Melanocyte of skin (primary cell): ENCODE data around the genes TNN and BRINP2.

DNA sequence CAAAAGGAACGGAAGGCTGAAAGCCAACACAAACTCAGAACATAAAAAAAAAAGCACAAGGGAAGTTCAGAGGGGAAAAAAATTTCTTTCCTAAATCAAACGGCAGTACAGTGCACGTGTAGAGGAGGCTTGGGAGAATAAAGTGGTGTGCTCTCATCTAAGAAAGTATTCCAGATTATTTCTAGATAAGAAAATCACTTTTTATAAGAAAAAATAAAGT lies 256 bp upstream of the TNFSF18 start:
- CAGE, long polyA plus RNA, 2 experiments = no peak in any of the 2 experiments

DNA sequence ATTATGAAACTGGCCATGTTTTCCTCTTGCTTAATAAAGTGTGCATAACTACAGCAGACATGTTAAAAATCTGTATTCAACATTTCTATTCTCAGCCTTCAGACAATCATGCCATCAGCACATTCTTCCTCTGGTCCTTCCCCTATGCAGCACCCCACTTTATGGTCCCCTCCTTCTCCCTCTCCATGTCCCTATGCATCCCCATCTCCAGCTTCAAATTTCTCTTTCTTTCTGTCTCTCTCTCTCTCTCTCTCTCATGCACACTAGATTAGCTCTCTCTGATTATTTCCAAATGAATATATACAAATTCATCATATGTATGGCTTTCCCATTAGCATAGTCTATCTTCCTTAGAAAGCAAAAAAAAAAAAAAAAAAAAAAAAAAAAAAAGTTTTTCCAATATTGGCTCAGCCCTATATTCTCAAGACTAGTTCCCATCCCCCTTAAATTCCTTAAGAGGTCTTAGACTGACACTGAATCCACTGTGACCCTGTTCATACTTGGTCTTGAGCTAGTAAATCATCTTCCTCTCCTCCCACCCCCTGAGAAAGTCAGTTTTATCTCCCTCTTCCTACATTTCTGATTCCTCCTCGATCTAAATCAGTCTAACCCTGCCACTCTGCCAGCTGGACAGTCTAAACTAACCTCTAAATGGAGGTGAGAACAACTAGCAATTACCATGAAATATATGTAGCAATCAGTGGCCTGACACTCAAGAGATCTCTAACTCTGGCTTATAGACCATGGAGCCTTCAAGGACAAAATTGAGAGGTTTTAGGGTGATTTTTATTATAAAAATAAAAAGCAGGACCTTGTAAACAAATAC lies 85.8 kb upstream of the PRDX6 start:
- CAGE, long polyA plus RNA, 2 experiments = no peak in any of the 2 experiments

DNA sequence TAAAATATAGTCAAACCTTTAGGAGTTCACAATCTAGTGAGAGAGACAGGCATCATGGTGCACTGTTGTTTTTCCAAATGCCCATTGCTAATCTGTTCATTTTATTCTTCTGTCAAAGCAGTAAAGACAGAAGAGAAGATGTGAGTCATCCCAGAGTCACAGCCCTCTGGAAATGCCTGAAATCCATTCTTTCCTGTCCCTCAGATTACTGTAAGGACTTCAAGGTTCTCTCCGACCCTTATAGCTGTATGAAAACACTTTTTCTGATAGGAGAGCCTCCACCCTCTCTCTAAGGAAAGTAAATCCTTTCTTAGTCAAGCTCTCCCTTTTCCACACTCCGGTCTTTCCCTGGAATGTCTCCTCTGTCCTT lies 3.6 kb upstream of the PRDX6 start:
- CAGE, long polyA plus RNA, 2 experiments = no peak in any of the 2 experiments

DNA sequence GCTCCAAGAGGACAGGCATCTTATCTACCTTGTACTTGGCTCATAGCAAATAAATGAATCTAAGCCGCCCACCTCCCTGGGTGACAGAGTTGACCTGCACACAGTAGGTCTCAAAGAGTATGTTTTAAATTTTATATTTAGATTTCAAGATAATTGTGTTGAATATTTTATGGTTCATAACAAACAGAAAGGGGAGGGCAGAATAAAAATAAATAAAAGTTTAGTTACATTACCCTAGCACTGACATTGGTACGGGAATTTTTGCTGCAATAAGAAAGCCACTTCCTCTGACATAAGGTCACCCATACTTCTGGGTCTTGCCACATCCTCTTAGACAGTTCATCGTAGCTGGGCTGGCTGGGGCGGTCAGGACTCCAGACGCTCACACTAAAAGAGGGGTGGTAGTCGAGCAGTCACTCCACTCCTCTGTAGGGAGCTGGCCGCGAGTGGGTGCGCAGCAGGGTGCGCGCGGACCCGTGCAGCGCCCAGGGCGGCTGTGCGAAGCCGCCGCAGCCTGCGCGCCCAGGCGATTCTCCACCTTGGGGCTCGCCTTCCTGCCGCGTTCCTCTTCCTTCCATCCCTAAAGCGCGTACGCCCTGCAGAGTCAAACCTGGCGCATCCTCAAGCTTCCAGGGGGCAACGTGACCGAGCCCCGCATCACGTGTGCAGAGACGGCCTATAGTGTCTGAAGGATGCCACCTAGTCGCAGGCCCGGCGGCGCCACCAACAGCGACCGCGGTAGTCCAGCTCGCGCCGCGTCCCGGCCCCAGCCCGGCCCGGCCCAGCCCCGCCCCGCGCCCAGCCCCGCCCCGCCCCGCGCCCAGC lies 524 bp upstream of the PRDX6 start:
- CAGE, long polyA plus RNA, 2 experiments = no peak in any of the 2 experiments

DNA sequence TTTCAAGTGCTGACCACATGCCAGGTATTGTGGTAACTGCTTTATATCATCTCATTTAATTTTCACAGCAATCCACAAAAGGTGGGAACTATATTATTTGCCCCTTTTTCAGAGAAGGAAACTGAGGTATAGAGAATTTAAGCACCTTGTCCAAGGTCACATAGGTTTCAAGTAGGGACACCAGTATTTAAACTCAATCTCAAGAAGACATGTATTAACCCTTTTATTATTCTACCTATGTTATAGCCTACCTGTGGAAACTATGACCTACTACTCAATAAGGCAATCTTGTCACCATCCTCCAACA lies 10.2 kb downstream of the TEX50 start:
- CAGE, long polyA plus RNA, 2 experiments = no peak in any of the 2 experiments

DNA sequence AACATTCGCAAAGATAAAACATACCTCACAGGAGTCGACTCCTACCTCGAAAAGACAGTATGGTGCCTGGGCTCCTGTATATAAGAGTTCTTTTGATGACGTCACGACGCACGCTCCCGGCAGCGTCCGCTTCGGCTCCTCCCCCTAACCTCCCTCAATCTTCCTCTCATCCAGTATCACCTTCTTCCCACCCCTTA lies 346 bp upstream of the ZBTB37 start:
- CAGE, long polyA plus RNA, 2 experiments = no peak in any of the 2 experiments

- CAGE, long polyA plus RNA, 2 experiments = no peak in any of the 2 experiments
Observed at GRCh38 chr1:173998662-173999066, 23.5 kb downstream of the RC3H1 start.

- CAGE, long polyA plus RNA, 2 experiments = no peak in any of the 2 experiments
Observed at GRCh38 chr1:174239581-174239924, 80.2 kb downstream of the RABGAP1L start.

- CAGE, long polyA plus RNA, 2 experiments = no peak in any of the 2 experiments
Observed at GRCh38 chr1:174471739-174472365, 24.1 kb downstream of the GPR52 start.

- CAGE, long polyA plus RNA, 2 experiments = no peak in any of the 2 experiments
Observed at GRCh38 chr1:174800157-174800576, 199.6 kb upstream of the CACYBP start.

- CAGE, long polyA plus RNA, 2 experiments = no peak in any of the 2 experiments
Observed at GRCh38 chr1:174967966-174968609, 31.7 kb upstream of the CACYBP start.

- CAGE, long polyA plus RNA, 2 experiments = no peak in any of the 2 experiments
Observed at GRCh38 chr1:174975659-174976332, 24.0 kb upstream of the CACYBP start.

GRCh38 chr1:174990358-174991104 lies 9.2 kb upstream of the CACYBP start:
- CAGE, long polyA plus RNA, 2 experiments = no peak in any of the 2 experiments

DNA sequence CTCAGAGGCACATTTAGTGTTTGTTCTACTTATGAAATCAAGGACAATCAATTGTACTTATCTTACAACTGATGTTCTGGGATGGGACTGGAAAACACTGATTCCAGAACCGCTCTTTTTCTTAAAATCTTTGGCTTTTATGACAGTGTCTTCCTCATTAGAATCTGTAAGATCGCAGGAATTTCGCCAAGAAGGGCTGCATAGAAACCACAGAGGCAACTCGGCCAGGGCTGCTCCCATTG lies 20.9 kb upstream of the MRPS14 start:
- CAGE, long polyA plus RNA, 2 experiments = no peak in any of the 2 experiments

DNA sequence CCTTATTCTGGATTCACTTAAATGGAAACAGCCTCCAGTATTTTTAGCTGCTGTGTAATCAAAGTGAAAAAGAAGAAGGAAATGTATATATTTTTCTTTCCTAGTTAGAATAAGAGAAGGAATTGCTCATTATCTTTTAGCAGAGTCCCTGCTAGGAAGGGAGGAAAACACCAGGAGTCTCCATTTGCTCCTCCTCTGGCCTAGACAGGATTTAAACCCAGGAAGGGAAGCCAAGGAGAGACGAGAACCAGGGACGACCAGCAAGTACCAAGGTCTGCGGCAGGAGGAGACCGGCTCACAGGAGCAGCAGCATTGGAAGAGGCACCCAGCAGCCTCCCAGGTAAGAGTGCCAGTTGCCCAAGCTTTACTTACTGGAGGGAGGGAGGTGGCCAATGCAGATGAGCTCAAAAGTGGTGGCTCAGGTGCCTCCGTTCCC lies at the start of gene TNN:
Gene TNN, plus strand, starts transcription at position 238 of the 436 bp plus-strand sequence.
- CAGE, long polyA plus RNA, 2 experiments = no peak in any of the 2 experiments

GRCh38 chr1:176125198-176125755 lies 81.8 kb downstream of the COP1 start:
- CAGE, long polyA plus RNA, 2 experiments = no peak in any of the 2 experiments

DNA sequence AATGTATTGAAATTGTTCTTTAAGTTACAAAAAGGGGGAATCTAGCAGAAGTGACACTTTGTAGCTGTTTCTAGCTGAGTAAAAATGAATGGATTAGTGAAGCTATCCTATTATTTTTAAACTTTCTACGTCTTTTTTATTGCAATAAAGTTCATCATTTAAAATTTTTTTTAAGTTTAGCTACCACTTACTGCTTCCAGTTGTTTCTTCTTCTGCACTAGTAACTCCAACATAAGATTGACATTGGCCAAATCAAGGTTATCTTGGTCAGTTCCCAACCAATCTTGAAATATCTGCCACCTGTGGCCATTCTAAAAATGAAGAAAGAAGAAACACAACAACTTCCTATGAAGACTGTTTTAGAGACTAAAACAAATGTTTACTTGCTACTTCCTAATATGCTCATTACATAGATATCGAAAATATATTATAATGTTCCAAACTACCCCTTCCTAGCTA lies 44.4 kb downstream of the COP1 start:
- CAGE, long polyA plus RNA, 2 experiments = no peak in any of the 2 experiments

DNA sequence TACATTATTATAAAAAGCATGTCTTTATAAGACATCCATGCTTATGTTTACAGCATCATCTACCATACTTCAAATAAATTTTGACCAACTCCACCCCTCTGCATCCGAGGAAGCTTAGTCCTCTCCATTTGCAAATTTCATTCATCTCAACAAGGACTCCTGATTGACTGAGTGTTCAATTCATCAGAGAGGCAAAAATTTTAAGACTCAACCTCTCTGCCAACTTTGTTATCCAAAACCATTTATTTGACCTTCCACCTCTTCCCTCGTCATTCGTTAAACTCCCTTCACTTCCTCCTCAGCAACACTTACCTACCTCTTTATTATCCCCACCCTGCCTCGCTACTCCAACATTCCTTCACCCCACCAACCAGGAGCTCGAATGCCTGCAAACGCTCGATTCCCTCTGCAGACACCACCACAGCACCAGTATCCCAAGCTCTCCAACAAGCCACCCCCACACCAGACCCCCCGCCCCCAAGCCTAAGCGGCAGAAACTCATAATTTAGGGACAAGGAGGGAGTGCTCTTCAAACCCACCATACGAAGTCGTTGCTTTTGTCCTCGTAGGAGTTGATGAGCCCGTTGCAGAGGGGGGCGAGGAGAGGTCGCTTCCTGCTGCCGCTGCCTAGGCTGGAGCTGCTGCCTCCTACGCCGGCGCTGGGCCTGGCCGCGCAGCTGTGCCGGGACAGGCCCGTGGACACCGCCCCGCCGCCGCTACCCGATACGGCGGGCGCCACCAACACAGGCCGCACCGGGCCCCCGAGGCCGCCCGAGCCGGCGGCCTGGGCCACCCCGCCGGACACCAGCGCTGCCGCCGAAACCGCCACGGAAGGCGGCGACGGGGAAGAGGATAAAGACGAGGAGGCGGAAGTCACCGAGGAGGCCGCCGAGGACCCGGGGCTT lies 801 bp downstream of the COP1 start:
- CAGE, long polyA plus RNA, 2 experiments = no peak in any of the 2 experiments

DNA sequence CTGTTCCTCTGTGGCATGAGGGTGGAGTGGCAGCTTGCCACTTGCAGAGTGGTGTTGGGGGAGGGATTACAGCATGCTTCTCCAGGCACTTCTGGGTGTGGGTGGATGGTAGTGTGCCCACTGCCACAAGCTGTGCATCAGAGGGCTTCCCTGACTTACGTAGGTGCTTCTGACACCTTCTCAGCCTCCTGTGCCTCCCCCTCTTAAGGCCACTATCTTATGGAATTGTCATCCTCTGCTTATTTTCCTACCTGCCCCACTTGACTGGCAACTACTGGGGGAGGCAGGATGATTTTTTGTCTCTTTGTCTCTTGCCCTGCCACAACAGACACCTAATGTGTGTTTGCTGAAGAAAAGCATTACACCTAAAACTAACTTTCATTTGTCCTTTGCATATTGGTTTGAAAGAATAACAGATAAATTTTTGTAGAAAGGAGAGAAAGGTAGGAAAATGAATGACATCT lies 229.7 kb downstream of the PAPPA2 start:
- CAGE, long polyA plus RNA, 2 experiments = no peak in any of the 2 experiments

DNA sequence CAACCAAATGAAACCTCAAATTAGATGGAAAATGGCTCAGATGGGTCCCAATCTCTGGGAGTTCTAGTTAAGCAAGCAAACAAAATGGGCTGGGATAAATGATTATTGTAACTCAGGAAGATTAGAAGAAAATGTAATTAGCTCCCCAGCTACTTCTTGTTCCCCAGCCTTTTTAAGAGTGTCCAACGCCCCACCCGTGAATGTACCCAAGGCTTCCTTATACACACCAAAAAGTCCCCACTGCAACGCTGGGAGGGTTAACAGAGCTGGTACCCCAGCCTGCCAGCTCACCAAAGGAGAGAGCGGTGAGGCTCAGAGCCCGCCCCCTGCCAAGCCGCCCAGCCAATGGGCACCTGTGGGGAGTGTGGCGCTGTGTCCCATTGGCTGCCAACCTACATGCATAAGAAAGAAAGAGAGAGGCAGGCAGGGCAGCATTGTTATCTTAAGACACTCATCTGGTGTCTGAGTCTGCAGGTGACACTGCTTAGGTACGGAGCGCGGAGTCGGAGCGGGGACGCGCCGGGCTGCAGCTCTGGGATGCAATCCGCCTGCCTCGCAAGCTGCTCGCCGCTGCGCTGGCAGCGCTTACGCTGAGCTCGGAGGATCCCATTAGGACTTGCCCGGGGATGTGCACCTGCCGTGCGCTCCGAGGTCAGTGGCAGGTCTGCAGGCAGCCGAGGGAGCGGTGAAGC lies at the start of gene BRINP2:
Gene BRINP2, plus strand, starts transcription at position 465 of the 692 bp plus-strand sequence.
- CAGE, long polyA plus RNA, 2 experiments = no peak in any of the 2 experiments